Cardiac fibroblast (primary cell): ENCODE results near the gene LHFPL2.

GRCh38 chr5:75162447-75162750, 74.3 kb downstream of the ANKRD31 start:
- RRBS, result no CpG with 5 or more reads among the region's 1 CpG

- RRBS, result no CpG with 5 or more reads among the region's 5 CpGs
These were observed 20.7 kb downstream of the HMGCR start for GRCh38 chr5:75357609-75358259.

- RRBS, result no CpG with 5 or more reads among the region's 7 CpGs
These were observed 63.0 kb downstream of the HMGCR start for GRCh38 chr5:75399968-75400410.

- RRBS, result 1% methylated on average over 3 of the region's 7 CpGs
These were observed 30.4 kb upstream of the IQGAP2 start for GRCh38 chr5:76372650-76373058.

DNA sequence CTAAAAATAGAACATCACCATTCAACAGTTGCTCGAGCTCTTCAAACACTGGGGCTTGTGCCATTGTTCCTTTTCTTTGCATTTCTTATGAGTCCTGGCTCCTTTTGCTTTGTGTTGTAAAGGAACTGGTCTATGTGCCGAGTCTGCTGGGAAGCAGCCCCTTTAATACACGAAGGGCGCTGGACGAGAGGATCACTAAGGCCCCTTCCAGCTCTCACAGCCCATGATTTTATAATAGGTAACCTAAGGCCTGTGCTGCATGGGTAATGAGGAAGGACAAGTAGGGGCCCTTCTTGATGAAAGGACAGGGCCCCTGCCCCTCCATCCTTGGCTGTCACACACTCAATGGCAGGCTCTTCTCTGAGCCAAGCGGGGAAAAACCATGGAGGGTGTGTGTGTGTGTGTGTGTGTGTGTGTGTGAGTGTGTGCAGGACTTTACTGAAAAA, 23.5 kb downstream of the IQGAP2 start:
- RRBS, result no CpG with 5 or more reads among the region's 6 CpGs

GRCh38 chr5:76565971-76566644, 57.1 kb downstream of the F2RL2 start:
- RRBS, result no CpG with 5 or more reads among the region's 6 CpGs

DNA sequence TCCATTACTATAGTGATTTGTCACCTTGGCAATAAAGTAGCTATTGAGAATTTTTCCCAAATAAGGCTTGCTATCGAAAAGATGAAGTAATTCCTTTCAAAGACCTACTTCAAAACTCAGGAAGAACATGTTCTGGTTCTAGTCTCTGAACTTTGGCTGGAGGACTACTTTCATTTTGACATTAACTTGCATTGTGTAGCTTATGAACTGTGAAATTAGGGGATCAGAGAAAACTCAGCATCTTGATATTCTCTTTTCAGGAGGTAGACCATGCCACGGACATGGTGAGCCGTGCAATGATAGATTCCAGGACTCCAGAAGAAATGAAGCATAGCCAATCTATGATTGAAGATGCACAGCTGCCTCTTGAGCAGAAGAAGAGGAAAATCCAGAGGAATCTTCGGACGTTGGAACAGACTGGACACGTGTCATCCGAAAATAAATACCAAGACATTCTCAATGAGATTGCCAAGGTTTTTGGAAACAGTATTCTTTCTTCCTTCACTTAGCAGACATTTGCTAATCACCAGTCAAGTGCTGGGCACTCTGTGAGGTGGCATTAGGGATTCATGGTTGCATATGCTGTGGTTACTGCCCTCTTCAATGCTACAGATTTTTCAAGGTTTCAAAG, 20.6 kb upstream of the F2R start:
- RRBS, result no CpG with 5 or more reads among the region's 7 CpGs

DNA sequence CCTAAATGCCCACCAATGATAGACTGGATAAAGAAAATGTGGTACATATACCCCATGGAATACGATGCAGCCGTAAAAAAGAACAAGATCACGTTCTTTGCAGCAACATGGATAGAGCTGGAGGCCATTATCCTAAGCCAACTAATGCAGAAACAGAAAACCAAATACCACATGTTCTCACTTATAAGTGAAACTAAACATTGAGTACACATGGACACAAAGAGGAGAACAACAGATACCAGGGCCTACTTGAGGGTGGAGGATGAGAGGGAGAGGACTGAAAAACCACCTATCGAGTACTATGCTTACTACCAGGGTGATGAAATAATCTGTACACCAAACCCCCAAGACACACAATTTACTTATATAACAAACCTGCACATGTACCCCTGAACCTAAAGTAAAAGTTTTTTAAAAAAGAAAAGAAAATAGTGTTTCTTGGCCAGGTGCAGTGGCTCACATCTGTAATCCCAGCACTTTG, 25.6 kb downstream of the F2R start:
- RRBS, result no CpG with 5 or more reads among the region's 4 CpGs

GRCh38 chr5:76806037-76806662, 12.7 kb upstream of the F2RL1 start:
- RRBS, result no CpG with 5 or more reads among the region's 7 CpGs

DNA sequence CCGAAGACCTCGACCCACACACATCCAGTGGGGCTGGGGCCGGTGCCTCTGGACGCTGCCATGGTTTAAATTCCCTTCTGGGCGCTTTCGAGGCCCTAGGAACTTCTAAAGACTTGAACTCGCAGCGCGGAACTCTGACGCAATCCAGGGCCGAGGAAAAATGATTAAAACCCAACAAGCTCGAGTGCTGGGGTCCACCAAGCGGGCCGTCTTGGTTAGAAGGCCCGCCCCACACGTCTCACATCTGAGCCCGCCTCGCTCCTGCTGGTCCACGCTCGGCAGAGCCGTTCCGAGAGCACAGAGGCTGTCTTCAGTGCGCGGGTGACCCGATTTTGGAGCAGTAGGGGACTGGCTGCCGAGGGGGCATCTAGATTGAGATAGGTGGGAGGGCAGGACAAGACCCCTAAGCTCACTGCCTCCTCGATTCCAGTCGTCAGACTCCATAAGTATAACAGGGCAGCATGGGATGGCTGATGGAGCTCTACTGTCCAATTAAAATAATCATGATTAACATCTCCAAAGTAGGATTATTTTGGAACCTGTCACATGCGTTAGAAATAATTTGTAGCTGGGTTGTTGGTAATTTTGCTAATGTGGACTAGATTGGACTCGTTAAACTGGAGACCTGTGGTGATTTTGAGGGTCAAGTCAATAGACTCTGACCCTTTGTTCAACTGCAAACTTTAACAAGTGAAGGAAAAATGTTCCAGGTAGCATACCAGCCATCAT, 1.7 kb downstream of the CRHBP start:
- RRBS, result no CpG with 5 or more reads among the region's 30 CpGs

GRCh38 chr5:77765532-77766232, 10.5 kb downstream of the TBCA start:
- RRBS, result no CpG with 5 or more reads among the region's 4 CpGs

DNA sequence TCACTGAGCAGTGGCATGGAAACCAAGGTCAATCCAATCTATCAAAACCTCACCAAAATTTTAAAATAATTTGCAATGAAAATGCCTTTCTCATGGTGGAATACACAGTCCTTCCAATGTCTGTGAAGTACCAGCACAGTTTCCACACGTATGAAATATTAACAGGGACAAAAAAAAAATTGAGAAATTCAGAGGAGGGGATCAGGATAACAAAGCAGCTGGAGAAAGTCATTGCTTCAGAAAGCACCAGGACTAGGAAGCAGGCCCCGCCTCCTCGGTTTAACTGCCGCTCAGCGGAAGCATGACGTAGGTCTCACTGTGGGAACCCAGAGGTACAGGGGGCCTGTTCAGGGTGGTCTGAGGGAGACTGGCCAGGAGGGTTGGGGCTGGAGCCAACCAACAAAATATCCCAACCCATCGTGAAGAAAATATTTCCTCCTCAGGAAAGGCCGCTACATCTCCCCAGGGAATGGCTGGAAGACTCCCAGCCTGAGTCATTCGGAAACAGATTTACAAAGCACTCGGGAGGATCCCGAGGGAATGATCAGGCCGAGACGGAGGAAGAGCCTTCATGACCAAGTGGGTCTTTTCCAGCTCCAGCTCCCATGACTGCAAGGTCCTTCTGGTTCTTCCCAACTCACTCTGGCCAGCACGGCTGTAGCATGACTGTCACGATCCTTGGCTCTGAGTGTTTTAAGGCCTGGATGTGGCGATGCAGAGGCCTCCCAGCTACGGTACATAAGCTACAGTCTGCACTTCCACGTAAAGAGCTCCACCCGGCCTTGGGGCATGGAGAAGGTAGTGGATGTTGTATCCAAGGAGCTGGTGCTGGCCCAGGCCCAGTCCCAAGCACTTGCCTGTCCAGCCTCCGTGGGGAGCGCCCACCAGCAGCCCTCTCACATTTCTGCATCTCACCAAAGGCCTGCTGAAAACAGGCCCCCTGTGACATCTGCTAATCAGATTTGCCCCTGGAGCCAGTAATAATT, 100.8 kb downstream of the LHFPL2 start:
- RRBS, result no CpG with 5 or more reads among the region's 21 CpGs

GRCh38 chr5:78647831-78648479, 617 bp downstream of the LHFPL2 start:
- RRBS, result under 1% methylated on average over 28 of the region's 67 CpGs

GRCh38 chr5:78648480-78649454, at the start of gene LHFPL2:
TSS of gene LHFPL2 (minus strand) at chr5:78648772.
- RRBS, result 2% methylated on average over 44 of the region's 110 CpGs

DNA sequence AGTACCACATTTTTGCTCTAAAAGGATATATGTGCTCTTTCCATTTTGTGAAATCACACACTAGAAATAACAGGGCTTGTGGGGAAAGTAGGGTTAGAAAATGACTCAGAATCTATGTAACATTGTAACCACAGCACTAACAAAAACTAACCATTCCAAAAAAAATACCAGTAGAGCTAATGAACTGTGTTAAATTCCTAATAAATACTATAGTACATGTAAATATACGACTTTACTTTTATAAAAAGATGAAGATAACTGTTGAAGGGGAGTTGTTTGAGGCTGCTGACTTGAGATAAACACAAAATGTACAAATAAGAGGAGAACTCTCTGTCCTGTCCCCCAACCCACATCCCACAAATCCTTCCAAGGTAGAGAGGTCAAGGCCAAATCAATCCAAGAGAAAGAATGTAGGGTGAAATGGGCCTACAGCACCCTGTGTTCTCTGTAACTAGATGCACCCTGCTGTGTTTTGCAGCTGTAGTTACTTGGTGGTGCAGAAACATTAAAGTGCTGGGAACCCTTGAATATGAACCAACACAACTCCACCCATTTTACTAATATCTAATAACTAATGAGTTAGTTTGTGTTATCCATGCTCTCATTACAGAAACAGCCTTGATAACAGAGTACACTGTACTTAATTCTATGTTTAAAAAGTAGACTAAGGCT, 1.9 kb upstream of the LHFPL2 start:
- RRBS, result no CpG with 5 or more reads among the region's 1 CpG

DNA sequence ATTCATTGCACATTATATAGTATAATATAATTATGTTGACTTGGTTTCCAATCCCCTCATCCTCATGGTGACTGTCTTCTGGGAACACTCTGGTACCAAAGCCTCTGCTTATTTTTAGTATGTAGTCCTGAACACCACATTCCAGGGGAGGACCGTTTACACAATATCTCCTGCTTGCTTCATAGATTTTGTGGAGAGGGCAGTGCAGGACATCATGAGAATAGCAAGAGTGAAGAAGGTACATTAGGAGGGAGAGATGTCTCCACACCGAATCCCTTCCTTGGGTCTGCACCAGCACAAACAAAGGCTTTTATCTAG, 20.5 kb upstream of the BHMT start:
- RRBS, result no CpG with 5 or more reads among the region's 2 CpGs

GRCh38 chr5:79229590-79230155, 6.3 kb upstream of the JMY start:
- RRBS, result no CpG with 5 or more reads among the region's 9 CpGs

DNA sequence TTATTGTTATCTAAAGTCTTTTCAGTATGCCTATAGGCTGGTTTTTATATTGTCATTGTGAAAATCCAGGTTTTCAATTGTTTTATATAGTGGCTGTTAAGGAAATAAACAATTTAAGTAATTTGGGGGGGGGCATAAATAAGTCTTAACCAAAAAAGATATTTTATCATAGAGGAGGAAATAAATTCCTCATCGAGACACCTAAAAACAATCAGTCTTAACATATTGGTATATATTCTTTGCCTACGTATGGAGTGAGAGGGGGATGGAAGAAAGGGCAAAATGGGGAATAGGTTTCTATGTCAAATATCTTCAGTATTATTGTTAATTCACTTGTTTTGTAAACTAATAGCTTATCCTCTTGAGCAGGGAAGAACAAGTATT, 53.7 kb downstream of the JMY start:
- RRBS, result no CpG with 5 or more reads among the region's 2 CpGs